OCI-LY7 (cell line): ENCODE results near the genes CXXC1, MBD2 and TXNL1.

- PRO-cap, result no peak
- RAMPAGE, long total RNA, result no peak
These were observed 62.7 kb downstream of the MYO5B start for GRCh38 chr18:50132160-50132809.

- PRO-cap, result no peak
- RAMPAGE, long total RNA, result no peak
These were observed 35.3 kb downstream of the MYO5B start for GRCh38 chr18:50159607-50160101.

DNA sequence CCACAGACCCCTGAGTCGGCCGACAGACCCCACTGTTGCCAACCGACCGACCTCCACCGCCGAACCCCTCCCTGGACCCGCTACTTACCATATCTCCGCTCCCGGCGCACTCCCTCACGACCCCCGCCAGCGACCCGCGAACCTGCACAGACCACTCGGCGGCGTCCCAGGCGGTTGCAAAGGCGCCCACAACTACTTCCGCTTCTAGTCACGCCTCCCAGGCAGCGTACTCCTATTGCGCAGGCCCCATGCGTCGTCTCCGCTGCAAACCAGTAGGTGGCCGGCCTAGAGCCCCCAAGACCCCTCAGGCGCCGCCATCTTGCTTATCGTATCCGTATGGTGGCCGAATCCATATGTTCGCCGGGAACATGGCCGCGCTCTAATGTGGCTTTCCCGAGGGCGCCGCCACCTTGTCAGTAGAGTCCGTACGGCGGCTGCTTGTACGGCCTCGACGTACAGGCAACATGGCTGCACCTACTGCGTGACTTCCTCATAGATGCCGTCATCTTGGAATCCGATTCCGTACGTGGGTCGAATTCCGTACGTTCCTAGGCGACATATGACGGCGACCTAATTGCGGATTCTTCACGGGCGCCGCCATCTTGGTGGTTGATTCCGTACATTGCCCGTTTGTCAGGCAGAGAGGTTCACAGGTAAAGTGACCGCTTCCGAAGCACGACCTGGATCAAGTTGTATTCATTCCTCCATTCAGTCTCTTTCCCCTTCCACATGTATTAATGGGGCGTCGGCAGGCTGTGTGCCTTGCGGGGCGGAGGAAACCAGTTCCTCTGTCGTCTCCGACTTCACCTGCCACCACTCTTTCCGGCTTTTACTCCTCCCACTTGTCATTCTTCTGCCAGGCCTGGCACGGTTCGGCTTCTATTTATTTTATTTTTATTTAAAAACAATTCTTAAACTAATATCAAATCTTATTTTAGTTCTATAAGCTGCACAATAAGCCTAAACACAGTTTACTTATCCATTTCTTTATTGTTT lies at the start of gene CXXC1:
Gene CXXC1, minus strand, starts transcription at position 194 of the 996 bp plus-strand sequence.
- PRO-cap, result unidirectional peak, minus-strand start at position 170 of the sequence; unidirectional peak, minus-strand start at position 822 of the sequence
- RAMPAGE, long total RNA, result no peak

DNA sequence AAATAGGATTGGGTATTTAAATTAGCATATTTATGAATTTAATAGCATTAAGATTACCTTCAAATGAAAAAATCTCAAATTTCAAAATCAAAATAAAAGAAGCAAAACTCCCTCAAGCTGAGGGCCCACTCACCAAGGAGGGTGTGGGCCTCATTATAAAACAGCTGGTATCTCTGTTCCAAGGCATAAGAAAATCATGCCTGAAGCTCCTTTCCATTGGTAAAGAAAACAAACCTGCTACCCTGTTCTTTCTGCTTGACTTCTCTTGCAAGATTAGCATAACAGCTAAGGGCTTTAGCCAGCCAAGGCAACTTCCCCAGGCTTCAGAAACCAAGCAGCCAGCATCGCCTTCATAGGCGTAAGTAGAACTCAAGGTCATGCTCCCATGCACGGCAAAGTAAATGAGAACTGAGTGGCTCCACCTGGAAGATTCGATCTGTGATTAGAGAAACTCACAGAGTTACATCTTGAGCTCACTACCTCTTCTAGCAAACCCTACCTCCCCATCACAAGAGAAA lies 3.1 kb downstream of the MRO start:
- PRO-cap, result no peak
- RAMPAGE, long total RNA, result no peak

DNA sequence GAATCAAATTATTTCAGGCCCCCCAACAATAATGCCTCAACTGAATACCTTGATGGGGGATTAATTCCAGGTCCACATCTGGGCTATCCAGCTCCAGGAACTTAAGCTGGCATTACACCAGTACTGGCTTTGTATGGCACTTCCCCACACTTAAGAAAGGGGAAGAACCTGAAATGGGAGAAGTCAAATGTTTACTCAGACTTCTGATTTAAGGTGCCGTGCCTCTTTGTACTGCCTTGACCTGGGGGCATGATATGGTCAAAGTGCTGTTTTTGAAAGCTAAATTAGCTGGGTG lies 24.2 kb upstream of the ME2 start:
- PRO-cap, result no peak
- RAMPAGE, long total RNA, result no peak

DNA sequence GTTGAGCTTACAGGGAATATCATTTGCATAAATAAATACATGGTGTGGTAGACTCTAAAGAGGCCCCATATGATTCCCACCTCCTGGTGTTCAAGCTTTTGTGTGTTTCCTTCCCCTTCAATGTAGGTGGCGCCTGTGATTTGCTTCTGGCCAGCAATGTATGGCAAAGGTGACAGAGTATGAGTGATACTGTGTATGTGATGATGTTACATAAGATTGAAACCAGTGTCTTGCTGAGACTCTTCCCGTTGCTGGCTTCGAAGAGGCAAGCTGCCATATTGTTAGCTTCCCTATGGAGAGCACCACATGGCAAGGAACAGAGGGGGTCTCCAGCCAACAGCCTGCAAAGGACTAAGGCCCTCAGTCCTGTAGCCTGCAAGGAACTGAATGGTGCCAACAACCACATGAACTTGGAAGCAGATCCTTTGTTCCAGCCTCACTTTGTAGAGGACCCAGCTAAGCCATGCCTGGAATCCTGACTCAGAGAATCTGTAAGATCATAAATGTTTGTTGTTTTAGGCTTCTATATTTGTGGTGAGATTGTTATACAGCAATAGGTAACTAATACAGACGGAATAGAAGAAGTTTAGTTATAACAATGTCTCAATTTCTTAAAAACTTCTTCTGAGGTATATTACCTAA lies 1.7 kb upstream of the SMAD4 start:
- PRO-cap, result no peak
- RAMPAGE, long total RNA, result no peak

DNA sequence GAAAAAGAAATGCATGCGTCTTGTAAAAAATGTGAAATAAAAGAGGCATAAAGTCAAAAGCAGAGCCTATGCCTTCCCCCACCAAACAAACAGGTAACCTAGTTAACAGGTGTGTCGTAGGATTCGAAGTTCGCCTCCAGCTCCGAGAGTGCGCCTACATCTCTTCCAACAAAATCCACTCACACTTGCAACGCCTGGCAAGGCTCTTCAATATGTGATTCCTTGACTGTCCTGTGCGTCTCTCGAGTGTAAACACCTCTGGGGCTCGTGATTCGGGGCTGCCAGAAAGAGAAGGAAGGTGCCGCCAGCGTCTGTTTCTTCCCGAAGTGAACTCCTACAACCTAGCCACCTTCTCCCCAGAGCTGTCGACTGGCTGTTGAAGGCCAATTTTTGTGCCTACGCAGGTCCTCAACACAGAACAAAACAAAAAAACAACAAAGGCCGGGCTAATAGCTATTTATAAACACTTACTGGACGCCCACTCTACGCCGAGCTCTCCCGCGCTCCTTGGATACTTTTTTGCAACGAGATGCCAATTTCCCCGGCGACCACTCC lies 489 bp upstream of the SMAD4 start:
- PRO-cap, result no peak
- RAMPAGE, long total RNA, result no peak

DNA sequence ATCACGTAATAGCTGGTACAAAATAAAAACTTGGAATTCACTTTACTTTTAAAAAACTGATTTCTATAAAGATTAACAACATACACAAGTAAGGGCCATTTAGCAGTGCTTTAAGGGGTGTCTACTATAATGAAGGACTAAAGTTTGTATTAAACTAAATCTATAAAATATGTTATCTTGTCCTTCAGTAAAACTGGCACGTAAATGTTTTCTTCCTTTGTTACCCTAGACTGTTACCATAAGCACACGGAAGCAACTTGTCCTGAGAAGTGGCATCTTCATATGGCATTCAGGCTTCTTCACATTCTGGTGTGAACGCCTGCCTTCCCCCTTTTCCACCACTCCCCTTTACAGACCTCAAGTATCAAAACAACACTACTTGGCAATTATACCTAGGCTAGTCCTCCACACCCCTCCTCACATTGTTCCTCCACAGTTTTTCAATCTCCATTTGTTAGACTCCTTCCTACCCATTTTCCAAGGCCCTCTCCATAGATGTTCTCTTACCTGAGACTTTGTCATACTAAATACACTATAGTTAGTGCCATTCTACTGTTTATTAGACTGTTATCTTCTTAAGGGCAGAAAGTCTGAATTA lies 2.9 kb downstream of the MEX3C start:
- PRO-cap, result no peak
- RAMPAGE, long total RNA, result no peak

DNA sequence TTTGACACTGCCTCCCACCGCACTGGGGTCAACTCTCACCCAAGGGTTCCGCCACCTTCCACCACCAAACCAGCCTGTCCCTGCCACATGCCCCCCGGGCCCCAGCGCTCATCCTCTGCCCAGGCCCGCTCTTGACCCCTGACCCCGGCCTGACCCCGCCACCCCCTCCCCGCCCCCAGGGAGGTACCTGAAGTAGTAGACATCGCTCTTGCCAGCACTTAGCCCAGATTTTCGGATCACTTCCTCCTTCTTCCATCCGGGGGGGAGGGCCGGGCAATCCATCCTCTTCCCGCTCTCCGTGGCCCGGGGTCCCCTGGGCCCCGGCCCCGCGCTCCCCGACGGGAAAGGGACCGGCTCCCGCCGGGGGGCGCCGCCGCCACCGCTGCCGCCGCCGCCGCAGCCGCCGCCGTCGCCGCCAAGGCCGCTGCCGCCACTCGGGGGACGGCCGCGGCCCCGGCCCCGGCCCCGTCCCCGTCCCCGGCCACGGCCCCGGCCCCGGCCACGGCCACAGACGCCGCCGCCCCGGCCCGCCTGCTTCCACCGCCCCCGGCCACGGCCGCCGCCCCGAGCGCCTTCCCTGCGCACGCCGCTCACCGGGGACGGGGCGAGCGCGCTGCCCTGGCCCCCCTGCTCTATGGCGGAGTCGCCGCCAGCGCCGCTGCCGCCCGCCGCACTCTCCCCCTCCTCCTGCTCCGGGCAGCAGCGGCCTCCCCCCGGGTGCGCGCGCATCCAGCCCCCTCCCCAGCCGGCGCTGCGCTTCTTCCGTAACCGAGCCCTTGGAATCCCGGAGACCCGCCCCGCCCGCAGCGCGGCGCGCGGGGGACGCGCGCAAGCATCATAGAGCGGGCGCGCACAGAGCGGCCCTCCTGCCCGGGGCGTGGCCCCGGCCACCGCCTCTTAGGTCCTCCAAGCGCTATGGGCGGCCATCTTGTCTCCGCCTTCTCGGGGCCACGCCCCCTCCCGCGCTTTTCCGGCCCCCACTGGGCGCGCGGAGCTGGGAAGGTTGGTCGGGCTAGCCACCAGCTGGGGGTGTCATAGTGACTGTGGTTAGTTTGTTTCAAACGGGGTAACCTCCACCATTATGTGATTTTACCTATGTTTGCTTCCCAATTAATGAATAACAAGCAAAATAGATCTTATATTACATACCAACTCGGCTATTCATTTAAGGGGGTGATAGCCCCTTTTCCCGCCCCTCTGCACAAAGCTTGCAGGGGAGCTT lies at the start of gene MBD2:
Gene MBD2, minus strand, starts transcription at position 839 of the 1,222 bp plus-strand sequence.
- PRO-cap, result unidirectional peak, minus-strand start at position 413 of the sequence; bidirectional peak, plus-strand start at position 980 of the sequence, minus-strand start at position 689 of the sequence
- RAMPAGE, long total RNA, result no peak

GRCh38 chr18:55224134-55225142 lies 265.2 kb upstream of the CCDC68 start:
- PRO-cap, result no peak
- RAMPAGE, long total RNA, result no peak

GRCh38 chr18:55254288-55254771 lies 295.1 kb upstream of the CCDC68 start:
- PRO-cap, result no peak
- RAMPAGE, long total RNA, result no peak

- PRO-cap, result no peak
- RAMPAGE, long total RNA, result no peak
These were observed 300.6 kb downstream of the TCF4 start for GRCh38 chr18:55287312-55287892.

GRCh38 chr18:55422115-55423222 lies 165.5 kb downstream of the TCF4 start:
- PRO-cap, result bidirectional peak, plus-strand start at chr18:55422282, minus-strand start at chr18:55422231
- RAMPAGE, long total RNA, result no peak

GRCh38 chr18:55720818-55721411 lies 132.9 kb upstream of the TCF4 start:
- PRO-cap, result no peak
- RAMPAGE, long total RNA, result no peak

DNA sequence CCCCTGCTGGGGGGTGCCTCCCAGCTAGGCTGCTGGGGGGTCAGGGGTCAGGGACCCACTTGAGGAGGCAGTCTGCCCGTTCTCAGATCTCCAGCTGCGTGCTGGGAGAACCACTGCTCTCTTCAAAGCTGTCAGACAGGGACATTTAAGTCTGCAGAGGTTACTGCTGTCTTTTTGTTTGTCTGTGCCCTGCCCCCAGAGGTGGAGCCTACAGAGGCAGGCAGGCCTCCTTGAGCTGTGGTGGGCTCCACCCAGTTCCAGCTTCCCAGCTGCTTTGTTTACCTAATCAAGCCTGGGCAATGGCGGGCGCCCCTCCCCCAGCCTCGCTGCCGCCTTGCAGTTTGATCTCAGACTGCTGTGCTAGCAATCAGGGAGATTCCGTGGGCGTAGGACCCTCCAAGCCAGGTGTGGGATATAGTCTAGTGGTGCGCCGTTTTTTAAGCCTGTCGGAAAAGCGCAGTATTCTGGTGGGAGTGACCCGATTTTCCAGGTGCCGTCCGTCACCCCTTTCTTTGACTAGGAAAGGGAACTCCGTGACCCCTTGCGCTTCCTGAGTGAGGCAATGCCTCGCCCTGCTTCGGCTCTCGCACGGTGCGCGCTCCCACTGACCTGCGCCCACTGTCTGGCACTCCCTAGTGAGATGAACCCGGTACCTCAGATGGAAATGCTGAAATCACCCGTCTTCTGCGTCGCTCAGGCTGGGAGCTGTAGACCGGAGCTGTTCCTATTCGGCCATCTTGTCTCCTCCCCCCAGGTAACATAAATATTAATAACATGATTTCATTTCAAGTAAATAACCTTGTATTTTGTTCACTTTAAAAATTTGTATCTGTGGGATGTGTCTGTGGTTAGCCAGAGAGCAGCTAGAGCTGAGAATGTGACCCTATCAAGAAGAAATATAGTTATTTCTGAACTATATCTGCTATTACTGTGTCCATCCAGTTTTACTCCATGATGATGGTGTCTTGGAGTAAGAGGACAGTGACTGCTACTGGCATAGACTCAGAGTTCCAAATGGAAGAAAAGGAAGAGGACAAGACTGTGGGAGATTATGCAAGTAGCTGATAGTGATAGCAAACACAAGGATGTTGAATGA lies 305.0 kb upstream of the TCF4 start:
- PRO-cap, result no peak
- RAMPAGE, long total RNA, result no peak

DNA sequence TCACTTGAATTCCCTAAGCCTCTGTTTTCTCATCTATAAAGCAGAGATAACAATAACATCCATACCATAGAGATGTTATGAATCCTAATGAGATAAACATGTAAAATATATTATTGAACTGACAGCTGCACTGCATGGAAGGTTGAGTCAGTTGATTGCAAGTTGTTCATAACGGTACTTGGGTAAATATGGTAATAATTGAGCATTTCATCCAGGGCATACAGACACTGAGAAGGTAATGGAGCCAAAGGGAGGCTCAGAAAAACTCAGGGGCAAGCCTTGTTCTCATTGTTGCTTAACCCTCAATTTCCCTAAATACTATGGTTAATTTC lies 269.2 kb downstream of the TXNL1 start:
- PRO-cap, result no peak
- RAMPAGE, long total RNA, result no peak

DNA sequence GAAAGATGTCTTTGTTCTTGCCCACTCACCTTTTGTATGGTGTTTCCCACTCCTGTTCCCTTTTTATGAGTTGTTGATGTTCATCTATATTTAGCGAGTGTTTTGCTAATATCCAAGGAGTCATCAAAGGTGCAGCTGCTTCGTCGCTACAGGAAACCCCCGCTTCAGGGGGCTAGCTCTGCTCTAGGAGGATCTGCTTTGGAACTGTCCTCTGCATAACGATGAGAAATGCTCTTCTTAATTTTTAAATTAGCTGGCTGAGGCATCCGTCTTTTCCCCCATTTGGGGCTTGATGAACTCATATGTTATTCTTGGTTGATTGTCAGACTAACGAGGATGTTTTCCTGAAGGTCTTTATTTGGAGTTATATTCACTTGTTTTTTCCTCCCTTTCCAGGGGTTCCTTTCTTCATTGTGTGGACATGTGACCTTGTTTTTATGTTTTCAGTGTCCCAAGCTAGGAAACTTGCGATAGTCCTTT lies 179.2 kb downstream of the TXNL1 start:
- PRO-cap, result no peak
- RAMPAGE, long total RNA, result no peak

DNA sequence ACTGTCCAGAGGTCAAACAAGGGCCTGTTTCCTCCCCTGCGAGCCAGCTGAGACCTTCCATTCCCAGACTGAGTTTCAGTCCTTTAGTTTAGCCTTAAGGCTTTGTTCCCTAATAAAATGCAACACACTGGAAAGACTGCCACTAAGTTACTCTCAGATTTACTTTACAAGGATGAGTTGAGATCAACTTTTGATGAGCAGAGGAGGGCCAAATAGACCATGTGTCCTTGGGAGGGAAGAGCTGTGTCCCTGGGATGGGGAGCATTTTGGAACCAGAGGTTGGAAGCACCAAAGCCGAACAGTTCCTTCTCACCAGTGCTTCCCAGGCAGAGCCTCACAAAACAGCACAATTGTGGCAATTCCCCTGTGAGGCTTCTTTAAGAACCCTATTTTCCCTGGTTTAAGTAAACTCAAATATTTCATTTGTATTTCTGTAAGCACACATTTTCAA lies 63.3 kb downstream of the TXNL1 start:
- PRO-cap, result no peak
- RAMPAGE, long total RNA, result no peak

DNA sequence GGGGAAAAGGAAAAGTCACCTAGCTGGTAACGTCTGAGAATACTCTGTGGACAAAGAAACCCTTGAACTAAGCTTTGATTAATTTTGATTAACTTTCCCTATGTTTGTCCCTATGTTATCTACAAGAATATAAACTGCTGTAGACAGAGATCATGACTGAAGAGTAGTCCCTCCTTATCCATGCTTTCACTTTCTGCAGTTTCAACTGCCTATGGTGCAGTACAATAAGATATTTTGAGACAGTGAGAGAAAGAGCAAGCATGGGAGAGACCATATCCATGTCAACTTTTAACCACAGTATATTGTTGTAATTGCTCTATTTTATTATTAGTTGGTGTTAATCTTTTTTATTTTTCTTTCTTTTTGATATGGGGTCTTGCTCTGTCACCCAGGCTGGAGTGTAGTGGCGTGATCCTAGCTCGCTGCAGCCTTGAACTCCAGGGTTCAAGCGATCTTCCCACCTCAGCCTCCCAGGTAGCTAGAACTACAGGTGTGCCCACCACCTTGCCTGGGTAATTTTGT lies 31.7 kb downstream of the TXNL1 start:
- PRO-cap, result no peak
- RAMPAGE, long total RNA, result no peak

GRCh38 chr18:56637784-56638745 lies at the start of gene TXNL1:
TXNL1 (minus strand) TSS chr18:56638592.
- PRO-cap, result bidirectional peak, plus-strand start at chr18:56638824, minus-strand start at chr18:56638592
- RAMPAGE, long total RNA, result start-site peak on the minus strand at chr18:56638580-56638615, 61 and 38 reads in 2 replicates